CMK (cell line): ENCODE data around the genes ZDHHC12, ZER1 and IER5L.

- RRBS, result 1% methylated on average over 28 of the region's 73 CpGs
Observed at GRCh38 chr9:128723391-128724706, at the start of gene ZDHHC12. ZDHHC12 (minus strand) TSS chr9:128724127.

DNA sequence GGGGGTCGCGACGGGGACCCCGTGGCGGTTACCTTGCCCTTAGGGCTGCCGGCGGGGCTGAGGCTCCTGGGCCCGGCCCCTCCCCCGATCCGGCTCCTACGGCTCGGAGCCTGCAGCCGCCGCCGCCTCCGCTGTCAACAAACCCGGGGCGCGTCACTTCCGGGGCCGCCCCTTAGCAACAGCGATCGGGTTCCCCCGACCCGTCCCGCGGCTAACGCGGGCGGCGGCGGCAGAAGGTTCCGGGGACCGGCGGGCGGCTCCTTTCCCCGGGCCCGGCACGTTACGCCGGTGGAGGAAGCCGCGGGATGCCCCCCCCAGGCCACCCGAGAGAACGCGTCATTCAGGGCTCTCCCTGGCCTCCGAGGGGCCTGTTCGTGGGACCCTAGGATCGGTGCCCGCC, at the start of gene ZER1:
Gene ZER1, minus strand, starts transcription at position 145 of the 400 bp plus-strand sequence.
- RRBS, result 1% methylated on average over 26 of the region's 50 CpGs

DNA sequence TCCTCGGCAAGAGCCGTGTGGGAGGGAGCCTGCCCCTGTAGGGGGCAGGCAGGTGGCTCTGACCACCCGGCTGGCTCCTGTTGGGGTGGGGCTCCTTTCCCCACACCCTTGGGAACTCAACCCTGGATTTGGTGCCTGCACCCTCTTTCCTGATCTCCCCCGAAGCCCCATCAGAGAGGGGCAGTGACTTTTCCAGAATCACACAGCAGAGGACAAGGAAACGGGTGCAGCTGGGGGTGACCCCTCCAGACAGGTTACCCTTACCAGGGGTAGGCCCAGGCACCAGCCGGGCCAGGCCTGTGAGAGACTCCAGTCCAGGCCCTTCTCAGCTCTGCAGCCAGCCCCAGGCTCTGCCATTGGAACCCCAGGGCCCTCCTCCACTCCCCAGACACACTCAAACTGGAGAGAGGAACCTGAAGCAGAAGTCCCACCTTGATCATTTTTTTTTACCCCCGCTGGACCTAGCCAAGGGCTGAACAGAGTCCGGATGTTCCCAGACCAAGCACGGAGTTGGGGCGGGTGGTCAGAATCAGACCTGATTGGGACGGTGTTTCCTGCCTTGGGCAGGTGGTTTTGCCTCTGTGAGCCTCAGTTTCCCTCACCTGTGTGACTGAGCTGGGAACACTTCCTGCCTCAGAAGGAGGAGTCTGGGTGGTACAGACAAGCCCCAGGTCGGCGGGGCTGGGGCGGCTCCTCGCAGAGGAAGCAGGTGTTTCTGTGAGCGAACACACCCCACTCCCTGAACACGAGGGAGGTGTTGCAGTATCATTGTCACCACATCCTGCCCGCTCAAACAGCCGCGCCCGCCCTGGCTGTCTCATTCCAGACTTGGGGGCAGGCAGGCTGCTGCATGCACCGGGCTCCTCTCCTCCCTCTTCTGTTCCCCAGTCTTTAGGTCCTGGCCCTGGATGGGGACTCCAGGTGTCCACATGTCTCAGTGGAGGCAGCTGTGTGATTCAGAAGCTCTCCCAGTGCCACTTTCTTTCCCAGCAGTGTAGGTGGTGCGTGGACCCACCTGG, 18.7 kb upstream of the PHYHD1 start:
- RRBS, result no CpG with 5 or more reads among the region's 23 CpGs

DNA sequence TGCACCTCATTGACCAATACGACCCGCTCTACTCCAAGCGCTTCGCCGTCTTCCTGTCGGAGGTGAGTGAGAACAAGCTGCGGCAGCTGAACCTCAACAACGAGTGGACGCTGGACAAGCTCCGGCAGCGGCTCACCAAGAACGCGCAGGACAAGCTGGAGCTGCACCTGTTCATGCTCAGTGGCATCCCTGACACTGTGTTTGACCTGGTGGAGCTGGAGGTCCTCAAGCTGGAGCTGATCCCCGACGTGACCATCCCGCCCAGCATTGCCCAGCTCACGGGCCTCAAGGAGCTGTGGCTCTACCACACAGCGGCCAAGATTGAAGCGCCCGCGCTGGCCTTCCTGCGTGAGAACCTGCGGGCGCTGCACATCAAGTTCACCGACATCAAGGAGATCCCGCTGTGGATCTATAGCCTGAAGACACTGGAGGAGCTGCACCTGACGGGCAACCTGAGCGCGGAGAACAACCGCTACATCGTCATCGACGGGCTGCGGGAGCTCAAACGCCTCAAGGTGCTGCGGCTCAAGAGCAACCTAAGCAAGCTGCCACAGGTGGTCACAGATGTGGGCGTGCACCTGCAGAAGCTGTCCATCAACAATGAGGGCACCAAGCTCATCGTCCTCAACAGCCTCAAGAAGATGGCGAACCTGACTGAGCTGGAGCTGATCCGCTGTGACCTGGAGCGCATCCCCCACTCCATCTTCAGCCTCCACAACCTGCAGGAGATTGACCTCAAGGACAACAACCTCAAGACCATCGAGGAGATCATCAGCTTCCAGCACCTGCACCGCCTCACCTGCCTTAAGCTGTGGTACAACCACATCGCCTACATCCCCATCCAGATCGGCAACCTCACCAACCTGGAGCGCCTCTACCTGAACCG, 12.2 kb upstream of the PHYHD1 start:
- RRBS, result no CpG with 5 or more reads among the region's 47 CpGs

GRCh38 chr9:128910626-128910988, 10.2 kb upstream of the PHYHD1 start:
- RRBS, result no CpG with 5 or more reads among the region's 9 CpGs

GRCh38 chr9:128913093-128913893, 7.5 kb upstream of the PHYHD1 start:
- RRBS, result no CpG with 5 or more reads among the region's 15 CpGs

DNA sequence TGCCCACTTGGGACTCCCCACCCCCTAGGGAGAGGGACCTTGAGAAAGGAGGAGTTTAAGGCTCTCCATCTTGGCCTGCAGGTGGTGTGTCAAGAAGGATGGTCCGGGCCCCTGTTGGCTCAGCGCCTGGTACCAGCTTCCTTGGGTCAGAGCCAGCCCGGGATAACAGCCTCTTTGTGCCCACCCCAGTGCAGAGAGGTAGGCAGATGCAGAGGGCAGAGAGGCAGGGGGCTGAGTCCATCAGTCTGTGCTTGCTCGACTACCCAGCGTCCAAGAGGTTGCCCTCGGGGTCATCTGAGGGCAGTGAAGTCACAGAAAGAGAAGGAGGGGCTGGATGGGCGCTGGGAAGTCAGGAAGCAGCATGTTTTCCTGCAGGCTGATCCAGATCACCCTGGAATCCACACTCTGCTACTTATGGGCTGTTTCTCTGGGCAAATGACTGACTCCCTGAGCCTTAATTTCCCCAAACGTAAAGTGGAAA, 6.8 kb downstream of the DOLK start:
- RRBS, result 94% methylated on average over 3 of the region's 8 CpGs

DNA sequence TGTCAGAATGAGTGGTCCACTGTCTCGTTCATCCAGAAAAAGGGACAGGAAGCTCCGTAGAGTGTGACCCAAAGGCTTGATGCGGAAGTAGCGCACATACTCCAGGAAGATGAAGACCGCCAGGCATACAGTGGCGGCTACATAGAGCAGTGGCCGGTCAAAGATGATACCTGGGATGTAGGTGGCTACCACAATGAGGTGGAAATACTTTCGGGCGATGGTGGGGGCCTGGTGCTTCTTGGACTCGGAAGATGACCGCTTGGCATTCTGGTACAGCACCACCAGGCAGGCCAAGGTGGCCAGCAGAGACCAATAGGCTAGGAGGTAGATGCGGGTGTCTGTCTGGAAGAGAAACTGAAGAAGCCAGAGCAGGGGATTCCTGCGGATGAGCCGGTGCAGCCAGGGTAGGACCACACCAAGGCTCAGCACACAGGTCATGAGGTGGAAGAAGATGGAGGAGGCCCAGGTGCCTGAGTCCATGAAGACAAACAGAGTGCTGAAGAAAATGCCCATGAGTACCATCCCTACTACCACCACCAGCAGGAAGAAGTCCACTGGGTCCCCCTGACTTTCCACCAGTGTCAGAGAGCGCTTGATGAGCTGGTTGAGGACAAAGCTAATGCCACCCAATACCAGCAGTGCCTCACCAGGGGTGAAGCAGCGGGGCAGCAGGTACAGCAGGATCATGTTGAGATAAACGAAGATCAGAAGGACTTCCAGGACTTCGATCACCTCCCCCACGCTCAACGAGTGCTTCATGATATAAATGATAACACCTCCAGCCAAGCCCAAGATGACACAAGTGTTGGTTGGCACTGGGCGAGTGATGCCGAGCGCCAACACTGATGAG, 1.1 kb downstream of the DOLK start:
- RRBS, result no CpG with 5 or more reads among the region's 23 CpGs

DNA sequence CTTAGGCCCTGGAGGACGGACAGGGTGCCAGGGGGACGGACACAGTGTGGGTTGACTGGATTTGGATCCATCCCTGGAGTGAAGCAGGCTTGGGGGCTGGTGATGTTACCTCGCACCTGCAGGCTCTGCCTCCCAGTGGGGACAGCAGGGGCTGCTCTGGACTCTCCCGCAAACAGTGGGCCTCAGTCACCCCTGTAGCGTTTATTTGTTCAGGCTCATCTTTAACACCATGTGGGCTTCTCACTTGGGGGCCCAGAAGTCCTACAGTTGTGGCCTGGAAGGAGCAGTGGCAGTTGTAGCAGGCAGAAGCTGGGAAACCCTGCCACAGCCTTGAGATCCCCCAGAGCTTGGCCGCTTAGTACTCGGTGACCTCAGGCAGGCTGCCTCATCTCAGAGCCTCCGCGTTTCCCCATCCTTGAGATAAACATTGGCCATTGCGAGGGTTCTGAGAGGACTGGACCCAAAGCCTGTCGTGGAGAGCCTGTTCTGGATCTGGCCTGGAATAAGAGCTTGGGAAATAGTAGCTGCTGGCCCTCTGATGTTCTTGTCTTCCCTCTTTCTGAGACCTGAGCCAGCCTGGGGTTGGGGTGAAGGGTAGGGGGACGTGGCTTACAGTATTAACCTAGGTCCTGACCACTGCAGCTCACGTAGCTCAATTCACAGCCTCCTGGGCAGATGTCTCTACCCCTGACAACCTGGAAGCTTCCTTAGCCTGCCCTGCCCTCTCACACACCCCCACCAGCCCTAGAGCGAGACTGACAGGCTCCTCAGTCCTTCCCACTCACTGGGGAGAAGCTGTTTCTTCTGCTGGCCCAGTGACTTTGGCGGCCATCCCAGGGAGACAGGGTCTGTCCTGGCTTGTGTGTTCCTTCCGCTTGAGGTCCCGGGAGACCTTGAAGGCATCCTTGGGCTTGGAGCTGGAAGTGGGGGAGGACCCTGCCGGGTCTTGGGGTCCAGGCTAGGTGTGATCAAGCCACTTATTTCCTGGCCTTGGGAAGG, 1.4 kb downstream of the MIGA2 start:
- RRBS, result 58% methylated on average over 2 of the region's 18 CpGs

DNA sequence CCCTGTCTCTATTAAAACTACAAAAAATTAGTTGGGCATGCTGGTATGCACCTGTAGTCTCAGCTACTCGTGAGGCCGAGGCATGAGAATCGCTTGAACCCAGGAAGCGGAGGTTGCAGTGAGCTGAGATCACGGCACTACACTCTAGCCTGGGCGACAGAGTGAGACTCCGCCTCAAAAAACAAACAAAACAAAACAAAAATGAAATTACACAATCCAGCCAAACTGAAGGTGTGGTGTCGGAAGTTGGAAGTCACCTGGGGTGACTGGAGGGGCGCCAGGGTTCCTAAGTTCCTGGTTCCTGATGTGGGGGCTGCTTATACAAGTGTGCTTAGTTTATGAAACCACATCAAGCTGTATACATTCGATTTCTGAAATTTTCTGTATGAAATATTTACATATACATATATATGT, 3.7 kb upstream of the DOLPP1 start:
- RRBS, result no CpG with 5 or more reads among the region's 10 CpGs

DNA sequence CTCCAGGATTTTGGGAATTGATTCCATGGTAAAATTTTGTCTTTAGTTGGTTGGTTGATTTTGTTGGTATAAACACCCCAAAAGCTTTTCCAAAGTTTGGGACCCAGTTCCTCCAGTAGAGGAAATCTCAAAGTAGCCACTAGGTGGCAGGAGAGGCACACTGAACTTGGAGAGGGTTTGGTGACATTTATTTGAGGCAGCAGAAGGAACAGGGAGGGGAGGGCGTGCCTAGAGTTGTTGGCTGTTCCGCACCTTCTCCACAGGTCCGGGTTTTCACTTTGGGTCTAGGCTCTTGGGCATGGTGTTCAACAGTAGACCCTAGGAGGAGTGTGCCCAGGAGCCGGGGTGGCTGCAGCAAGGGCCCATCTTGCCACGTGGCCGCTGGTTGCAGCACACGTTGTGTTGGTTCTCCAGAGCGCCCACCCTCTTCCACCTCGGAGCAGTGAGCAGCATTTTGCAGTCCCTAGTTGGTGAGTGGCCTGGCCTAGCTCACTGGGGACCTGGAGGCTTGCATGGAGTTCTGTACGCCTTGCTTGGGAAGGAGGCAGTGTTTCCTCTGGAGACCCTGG, 28.0 kb downstream of the PTPA start:
- RRBS, result 7% methylated on average over 2 of the region's 10 CpGs

DNA sequence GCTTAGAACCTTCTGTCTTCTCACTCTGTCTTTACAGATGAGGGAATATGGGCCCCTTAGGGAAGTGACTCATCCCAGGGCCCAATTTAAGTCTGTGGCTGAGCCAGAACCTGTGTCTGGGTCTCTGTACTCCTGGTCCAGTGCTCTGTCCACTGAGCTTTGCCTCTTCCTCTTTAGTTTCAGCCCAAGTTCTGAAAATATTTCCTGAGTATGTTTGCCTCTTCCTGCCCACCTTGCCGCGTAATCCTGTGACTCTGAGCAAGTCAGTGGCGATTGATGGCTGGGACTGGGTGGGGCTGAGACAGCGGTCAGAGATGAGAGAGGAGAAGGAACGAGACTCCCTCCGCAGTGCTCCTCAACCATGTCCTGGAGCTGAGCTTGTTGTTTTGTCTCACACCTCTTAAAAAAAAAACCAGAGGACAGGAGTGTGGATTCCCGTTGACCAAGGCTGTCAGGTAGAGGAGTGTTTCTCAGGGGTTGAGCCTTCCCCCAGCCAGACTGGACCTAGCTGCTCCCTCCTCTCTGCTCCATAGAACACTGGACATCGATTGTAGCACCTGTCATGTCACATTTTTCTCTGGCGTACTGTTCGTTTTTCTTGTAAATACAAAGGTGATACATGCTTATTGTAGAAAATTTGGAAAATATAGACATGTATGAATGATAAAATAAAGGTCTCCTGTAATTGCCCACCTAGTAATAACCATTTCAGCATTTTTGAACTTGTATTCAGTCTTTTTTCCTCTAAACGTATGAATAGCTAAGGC, 7.6 kb downstream of the IER5L start:
- RRBS, result no CpG with 5 or more reads among the region's 11 CpGs

- RRBS, result 7% methylated on average over 68 of the region's 133 CpGs
Observed at GRCh38 chr9:129177385-129178382, at the start of gene IER5L. IER5L (minus strand) TSS chr9:129178261.

GRCh38 chr9:129262145-129262672, 84.1 kb upstream of the IER5L start:
- RRBS, result no CpG with 5 or more reads among the region's 10 CpGs

DNA sequence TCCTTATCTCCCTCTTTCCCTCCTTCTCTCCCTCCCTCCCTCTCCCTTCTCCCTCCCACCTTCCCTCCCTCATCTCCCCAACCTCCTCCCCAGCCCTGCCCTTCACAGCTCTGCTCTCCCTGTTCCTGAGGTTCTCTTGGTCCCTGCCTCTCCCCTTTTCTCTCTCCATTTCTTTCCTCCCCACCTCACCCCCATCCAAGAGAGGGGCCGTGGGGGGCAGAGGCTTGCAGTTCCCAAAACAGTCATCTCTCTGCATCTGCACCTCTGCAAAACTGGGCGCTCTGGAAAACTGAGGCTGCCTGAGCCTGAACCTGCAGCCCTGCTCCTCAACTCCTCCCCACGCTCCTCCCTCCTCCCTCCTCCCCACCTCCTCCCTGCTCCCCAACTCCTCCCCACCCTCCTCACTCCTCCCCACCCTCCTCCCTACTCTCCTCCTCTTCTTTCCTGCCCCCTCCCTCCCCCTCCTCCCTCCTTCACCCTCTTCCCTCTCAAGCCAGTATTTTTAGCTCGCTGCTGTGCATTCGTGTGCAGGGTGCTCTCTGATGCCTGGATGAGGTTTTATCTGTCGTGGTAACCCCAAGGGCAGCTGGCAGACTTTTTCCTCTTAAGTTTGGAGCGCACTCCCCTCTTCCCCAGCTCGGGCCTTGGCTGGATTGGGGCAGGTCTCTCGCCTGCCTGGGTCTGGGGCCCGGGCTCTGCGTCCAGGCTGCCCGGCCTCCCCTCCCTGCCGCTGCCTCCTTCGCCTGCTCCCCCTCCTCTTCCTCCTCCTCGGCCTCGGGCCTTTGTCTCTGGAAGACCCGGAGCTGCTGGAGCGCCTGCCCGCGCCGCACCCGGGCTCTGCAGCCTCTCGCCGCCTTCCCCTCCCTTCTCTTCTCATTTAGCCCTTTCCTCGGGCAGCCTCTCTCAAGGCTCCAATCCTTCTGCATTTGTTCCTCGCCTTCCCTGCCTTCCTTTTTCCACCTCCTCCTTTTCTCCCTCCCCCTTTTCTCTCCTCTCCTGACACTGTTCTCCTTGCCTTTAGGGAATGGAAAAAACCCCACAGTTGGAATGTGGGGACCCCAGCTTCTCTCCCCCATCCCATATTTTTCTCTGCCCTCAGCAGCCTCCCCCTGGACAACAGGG, 218.8 kb downstream of the C9orf50 start:
- RRBS, result 16% methylated on average over 6 of the region's 26 CpGs

- RRBS, result 3% methylated on average over 13 of the region's 18 CpGs
Observed at GRCh38 chr9:129414077-129414314, 206.9 kb downstream of the C9orf50 start.

DNA sequence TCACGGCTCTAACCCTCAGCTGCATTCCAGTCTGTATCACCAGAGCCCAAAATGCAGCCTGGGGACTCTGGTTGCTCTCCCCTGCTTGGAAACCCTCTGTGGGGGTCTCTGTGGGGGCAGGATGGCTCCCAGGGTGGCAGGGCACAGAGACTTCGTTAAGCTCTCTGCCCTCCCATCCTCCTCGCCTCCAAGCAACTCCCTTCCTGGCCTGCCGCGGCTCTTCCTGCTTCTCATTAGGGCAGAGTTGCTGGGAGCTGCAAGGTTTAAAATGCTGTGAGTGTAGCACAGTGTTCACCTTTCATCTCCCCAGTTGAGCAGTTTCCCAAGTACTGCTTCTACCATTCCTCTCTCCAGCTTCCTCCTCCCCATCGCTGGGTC, 188.6 kb downstream of the C9orf50 start:
- RRBS, result no CpG with 5 or more reads among the region's 6 CpGs

DNA sequence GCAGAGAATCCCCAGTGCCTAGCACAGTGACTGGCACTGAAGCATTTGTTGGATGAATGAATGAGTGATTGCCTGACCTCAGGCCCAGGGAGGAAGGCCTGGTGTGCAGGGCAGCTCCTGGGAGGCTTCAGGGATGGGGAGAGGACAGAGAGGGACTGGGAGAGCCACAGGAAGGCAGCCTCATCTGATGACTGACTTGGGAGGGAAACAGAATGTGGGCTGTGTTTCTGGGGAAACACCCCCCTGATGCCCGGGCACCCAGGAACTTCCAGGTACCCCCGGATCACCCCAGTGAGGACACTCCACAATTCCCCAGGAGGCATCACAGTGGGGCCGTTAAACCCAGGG, 133.6 kb downstream of the C9orf50 start:
- RRBS, result no CpG with 5 or more reads among the region's 3 CpGs

DNA sequence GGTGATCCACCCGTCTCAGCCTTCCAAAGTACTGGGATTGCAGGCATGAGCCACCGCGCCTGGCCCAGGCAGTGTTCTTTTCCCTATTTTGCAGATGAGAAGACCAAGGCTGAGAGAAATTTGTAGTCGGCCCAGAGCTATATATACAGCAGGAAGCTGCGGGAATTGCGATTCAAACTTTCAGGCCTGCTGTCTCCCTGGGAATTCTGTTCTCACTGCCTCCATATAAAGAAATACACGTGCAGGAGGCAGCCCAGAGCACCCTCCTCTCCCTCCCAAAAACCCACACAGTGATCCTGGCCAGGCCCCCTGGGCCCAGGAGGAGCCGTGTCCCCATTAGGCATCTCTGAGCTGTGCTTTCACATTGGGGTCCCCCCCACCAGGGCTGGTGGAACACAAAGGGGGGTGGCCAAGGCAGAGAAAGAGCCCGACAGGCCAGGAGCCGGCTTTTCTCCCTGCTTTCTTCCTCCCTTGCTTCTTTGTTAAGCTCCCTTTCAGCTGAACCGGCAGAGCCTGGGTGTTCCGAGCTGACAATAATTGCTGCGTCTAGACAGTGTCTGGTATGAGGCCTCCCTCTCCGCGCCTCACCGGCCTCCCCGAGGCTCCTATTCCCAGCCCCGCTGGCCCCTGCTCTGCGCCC, 120.8 kb downstream of the C9orf50 start:
- RRBS, result 96% methylated on average over 5 of the region's 19 CpGs

DNA sequence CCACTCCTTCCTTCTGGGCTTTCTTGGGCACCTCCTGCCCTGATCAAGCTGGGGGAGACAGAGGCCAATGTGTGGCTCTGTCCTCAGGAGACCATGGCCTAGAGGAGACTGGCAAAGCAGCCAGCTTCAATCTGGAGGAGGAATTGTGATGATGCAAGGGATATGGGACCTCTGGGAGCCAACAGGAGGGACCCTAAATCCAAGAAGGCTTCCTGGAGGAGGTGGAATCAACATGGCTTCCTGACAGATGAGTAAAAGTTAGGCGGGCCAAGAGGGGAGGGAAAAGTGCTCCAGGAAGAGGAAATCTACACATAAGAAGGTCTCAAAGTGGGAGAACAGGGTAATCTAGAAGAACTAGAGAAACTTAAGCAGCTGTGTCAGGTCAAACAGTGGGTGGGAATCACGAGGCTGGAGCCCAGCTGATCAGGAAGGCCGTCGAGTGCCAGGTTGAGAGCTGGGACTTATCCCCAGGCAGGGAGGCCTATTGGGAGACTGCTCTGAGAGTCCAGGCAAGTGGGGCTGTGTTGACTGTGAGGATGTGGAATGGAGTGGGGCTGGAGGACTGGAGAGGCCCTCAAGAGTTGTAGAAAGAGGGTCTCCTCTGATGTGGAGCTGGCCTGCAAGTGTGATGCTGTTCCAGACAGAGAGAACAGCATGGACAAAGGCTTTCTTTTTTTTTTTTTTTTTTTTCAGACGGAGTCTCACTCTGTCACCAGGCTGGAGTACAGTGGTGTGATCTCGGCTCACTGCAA, 119.0 kb downstream of the C9orf50 start:
- RRBS, result no CpG with 5 or more reads among the region's 6 CpGs